Osteocyte (in vitro differentiated cells): ENCODE measurements around the gene JCAD.

DNA sequence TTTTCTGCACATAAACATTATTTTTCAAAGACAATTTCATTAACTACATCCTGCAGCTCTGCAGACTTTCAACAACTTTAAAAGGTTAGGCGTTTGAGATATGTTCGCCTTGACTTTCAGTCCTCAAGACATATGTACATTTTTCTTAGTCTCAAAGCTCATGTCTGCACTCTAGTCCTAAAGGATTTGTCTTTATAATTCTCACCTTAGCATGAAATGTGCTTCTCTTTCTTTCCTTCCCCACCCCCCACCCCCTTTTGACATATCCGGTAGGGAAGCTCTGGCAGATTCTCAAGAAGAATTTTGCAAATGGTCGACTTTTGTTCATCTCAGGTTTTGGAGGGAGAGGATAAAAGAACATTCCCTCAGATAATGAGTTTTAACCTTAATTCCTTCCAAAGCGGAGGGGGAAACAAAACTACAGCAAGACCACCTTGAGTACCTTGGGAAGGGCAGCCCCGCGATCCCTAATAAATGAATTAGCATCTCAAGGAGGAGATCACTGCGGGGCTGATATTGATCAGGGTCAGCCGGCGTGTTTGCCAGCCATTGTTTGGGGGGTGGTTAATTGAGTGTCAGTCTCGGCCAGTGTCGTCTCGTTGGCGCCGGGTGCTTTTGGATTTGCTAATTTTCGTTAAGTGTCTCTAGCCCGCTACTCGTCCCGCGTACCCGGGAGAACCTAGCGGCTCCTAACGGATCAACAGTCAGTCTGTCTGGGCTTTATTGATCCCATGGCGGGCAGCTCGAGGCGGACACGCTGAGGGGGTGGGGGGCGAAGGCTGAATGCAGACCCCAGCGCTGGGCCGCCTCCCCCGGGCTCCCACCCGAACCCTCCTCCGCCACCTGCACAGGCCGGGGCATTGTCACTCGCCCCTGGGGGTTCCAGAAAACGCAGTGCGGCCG, 876 bp upstream of the BAMBI start:
- PRO-cap: no peak

DNA sequence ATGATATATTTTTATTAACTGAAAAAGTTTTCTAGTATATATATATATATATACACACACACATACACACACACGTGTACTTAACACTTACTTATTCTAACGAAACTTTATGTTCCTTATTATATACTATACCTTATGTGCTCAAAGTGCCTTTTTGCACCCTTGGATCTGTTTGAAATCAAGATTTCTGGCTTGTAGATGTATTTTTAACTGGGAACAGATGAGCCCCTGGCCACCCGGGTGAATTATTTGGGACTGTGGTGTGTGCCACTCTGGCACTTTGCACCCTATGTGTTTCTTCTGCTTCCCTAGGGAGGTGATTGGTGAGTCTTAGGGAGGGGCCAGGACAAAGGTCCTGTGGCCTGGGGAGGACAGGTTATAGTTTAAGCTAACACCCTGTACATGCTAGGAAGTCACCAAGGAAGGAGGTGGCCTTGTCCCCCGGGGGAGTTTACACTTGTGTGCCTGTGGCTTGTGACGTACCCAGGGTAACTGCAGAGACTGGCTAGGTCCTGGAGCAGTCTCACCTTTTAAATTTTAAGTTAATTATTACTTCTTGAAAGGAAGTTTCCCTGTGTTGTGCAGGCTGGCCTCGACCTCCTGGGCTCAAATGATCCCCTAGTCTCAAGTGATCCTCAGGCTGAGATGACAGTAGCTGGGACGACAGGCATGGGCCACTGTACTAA, 196.2 kb downstream of the BAMBI start:
- PRO-cap: no peak

DNA sequence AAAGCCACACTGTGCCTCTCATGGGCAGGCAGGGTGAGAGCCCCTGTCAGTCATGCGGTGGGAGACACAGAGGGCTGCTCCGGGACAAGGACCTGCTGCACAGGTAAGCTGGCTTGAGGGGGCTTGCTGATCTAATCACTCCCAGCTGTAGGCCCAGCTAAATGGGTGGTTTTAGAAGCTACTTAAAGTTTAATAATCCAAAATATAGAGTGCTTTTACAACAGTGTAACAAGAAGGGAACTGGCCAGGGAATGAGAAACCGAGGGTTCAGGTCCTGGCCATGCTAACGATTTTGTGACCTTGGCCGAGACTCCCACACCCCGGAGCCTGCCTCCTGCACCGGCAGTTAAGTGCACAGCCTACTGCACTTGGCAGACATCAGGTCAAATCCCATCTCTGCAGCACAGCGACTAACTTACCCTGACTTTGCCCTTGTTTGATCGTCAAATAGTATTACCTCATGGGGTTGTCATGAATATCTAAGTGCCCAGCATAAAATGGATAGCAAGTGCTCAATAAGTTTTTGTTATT, 35.3 kb downstream of the LYZL1 start:
- PRO-cap: no peak

DNA sequence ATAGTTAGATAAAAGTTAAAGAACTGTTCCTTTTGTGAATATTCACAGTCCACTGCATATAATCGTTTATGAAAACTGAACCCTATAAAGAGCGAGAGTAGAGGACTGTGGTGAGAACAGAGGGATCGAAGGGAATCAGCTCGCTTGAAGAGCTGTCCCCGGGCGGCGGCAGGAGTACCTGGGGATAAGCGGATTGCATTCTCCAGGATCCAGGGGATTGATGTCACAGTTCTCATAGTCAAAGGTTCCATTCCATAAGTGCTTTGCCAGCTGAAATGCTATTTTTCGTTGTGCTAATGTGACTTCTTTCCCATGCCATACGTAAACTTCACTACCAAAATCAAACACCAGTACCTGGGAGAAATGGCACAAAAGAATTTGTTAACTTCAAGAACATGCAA, 150.3 kb downstream of the SVIL start:
- PRO-cap: no peak

- PRO-cap: no peak
Observed at GRCh38 chr10:29617855-29618265, 16.9 kb downstream of the SVIL start.

DNA sequence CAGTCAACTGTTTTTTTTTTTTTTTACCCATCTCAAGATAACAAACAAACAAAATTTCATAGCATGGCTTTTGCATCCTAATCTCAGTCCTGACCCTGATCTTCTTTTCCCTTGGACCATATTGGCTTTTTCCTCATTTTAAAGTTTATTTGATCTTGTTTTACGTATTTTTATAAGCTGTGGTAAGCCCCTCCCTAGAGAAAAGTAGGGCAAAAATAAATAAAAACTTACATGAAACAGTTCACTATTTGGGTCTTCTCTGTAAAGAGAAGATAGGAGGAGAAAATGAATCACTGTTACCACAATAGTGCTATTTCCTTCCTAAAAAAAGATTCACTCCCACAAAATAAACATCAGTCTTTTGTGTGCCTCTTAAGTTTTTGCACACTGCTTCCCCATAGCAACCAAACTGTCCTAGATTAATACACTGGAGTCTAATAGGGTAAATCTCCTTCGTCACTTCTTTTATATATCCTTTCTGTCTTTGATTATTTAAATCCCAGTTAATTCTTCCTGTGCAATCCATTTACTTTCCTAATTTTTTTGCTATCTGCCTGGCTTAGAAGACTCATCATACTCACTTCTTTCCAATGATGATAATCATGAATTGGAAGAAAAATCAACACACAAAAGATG, 1.4 kb upstream of the SVIL start:
- PRO-cap: no peak

GRCh38 chr10:29640239-29641100, 5.7 kb upstream of the SVIL start:
- PRO-cap: no peak

DNA sequence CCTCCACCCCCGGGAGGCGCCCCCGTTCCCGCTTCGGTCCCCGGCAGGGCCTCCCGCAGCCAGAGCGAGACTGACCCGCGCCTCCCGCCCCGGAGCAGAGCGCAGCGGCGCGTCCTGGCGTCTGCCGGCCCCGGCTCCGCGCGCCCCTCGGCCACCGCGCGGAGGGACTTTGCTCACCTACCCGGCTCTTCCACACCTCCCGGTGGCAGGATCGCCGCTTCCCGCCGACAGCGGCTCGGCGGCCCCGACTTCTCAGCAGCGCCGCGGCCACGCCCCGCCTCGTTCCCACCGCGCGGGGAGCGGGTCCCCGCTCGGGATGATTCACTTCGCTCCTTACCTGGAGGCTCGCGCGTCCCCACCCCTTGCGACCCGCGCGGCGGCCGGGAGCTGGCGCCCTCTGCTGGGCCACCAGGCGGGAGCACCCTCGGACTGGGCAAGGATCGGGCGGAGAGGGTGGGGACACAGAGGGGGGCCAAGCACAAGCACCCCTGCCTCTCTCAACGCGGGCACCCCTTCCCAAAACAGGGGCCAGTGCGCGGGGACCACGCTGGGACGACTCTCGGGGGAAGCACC, 100.9 kb upstream of the SVIL start:
- PRO-cap: bidirectional peak, plus-strand start at position 526 of the sequence, minus-strand start at position 318 of the sequence

GRCh38 chr10:29830835-29831142, 196.0 kb upstream of the SVIL start:
- PRO-cap: no peak

DNA sequence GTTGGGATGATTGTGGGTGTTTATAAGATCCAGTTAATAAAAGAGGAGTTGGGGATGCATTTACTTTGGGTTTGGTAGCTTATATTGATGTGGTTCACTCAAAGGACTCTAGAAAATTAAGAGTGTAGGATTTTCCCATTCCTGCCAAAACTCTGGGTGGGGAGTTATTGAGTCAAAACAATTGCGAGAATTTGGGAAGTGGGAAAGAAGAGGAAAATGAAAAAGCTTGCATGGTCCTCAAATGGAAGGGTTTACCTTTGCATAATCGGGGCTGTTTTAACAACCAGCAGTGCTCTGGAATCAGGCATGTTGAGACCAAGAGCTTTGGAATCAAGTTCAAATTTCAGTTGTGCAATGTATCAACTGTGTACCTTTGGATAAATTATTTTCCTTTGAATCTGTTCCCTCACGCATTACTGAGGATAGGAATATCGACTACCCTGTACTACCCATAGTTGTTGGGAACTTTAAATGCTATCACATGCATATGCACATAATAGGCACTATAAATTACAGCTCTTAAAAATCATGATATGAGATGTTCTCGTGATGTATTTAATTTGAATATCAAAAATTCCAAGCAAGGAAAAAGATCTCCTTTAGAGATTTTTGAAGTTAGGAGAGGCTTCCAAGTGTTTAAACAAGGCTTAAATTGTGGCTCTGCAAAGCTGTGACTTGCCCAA, 205.5 kb downstream of the JCAD start:
- PRO-cap: no peak

- PRO-cap: no peak
Observed at GRCh38 chr10:29860106-29860441, 199.3 kb downstream of the JCAD start.

GRCh38 chr10:30059370-30059836, at the start of gene JCAD:
TSS of gene JCAD (minus strand) at chr10:30059586.
- PRO-cap: unidirectional peak, minus-strand start at chr10:30059563

- PRO-cap: no peak
Observed at GRCh38 chr10:30063025-30063523, 3.7 kb upstream of the JCAD start.

DNA sequence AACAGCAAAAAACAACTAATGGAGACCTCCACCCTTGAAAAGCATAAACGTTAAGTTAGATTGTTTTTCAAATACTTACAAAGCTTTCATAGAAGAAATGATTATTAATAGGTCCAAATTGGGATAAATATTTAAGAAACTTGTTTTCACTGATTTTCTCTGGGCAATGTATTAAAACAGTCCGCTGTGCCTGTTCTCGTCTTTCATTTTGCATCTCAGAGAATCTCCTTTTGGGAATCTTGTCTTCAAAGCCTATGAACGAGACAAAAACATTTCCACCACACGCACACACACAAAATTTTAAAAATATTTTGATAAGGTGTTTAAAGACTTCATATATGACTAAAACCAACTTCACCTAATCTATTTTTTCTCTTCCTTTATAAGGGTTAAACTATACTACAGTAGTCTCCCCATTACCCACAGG, 7.7 kb downstream of the MTPAP start:
- PRO-cap: no peak

DNA sequence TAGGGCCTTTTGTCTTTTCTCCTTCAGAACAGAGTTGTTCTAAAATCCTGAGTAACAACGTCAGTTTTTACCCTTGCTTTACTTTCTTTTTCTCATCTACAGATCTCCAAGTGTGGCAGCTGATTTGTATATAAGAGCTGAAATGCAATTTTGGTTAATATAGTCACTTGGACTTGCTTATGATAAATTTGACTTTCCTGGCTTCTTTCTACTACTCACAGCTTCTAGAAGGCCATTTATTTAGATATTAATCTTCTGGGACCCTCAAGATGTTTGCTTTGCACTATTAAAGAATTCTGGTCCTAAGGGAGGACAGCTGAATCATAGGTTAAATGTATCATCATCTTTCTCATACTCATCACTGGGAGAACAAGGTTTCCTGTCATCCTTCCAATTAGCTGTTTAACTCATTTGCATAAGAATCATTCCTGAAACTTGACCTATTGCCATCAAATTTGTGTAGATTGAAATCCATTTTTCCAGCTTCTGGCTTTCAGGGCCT, 4.0 kb downstream of the MAP3K8 start:
- PRO-cap: no peak

GRCh38 chr10:30451284-30451990, 17.5 kb downstream of the MAP3K8 start:
- PRO-cap: no peak

DNA sequence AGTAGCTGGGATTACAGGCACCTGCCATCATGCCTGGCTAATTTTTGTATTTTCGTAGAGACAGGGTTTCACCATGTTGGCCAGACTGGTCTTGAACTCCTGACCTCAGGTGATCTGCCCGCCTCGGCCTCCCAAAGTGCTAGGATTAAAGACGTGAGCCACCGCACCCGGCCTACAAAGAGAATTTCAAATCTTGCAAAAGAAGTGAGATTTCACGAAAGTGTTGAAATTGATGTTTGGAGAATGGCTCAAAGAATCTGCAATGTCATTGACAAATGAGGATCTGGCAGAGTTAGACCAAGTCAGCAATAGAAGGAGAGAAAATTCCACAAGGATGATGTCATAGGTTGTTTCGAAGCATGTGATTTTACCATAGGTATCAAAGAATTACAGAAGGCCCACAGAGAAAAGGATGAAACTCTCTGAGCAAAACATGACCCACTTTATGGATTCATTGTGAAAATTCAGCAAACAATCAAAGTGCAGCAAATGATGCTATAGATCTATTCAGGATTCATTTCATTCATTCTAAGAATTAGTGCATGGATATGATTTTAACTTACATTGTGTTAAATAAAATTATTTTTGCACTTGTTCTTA, 71.6 kb downstream of the LYZL2 start:
- PRO-cap: no peak

- PRO-cap: no peak
Observed at GRCh38 chr10:30597046-30597553, 32.5 kb downstream of the LYZL2 start.

DNA sequence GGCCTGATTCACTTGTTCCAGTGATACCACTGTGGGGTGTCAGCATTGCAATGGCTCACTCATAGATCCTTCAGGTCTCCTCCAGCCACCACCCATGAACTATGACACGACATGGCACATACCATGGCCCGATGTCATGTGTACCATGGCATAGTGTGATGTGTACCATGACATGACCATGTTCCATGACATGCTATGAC, 22.5 kb upstream of the LYZL2 start:
- PRO-cap: no peak

GRCh38 chr10:30705664-30706372, 76.3 kb upstream of the LYZL2 start:
- PRO-cap: no peak